Fibroblast of the aortic adventitia (primary cell): ENCODE measurements around the genes CDKN2C and EPS15.

DNA sequence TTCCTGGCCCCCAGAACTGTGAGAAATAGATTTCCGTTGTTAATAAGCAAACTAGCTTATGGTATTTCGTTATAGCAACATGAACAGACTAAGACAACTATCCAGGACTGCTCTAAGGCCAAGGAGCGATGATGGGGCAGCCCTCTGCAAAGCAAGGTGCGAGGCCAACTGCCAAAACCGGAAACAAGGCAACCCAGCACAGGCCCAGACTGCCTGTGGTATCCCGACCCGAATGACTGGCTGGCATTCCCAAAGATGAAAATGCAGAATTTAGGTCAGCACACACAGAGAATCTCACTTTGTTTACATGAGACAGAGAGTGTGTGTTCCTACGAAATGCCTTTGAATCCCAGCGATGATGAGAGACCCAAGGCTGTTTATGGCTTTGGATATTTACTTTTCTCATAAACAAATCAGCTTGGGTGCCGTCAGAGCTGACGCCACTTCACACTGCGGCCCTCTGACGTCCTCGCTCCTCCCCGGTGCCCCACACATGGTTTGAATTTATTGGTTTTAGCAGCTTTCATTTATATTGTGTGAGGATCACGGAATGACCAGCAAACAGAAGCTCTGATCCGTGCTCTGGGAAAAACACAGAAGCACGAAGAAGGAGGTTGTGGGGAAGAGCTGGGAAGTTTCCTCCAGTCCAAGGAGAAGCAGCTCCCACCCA is 18.8 kb downstream of the TRABD2B start:
- CAGE, long polyA plus RNA: no peak

DNA sequence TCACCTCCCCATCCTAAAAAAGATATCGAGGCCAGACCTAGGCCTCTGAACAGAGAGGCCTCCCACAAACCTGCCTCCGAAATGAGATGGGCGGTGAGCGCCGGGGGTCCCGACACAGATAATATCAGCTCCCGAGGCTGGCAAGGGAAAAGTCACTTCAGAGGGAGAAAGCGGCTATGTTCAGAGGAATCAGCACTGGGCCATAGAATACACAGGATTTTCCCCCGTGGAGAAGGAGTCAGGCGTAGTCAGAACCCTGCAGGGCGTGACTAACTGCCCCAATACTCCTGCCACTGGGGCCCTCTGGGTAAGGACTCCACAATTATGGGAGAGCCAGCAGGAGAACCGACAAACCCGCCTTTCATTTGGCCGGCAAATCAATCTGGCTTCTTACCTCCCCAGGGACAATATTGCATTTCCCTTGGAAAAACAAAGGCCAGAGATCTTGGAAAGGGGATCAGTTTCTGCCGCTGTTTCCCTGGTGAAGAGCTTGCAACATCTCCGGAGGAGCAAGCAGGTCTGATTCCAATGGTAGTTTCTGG is 4.6 kb downstream of the TRABD2B start:
- CAGE, long polyA plus RNA: no peak

DNA sequence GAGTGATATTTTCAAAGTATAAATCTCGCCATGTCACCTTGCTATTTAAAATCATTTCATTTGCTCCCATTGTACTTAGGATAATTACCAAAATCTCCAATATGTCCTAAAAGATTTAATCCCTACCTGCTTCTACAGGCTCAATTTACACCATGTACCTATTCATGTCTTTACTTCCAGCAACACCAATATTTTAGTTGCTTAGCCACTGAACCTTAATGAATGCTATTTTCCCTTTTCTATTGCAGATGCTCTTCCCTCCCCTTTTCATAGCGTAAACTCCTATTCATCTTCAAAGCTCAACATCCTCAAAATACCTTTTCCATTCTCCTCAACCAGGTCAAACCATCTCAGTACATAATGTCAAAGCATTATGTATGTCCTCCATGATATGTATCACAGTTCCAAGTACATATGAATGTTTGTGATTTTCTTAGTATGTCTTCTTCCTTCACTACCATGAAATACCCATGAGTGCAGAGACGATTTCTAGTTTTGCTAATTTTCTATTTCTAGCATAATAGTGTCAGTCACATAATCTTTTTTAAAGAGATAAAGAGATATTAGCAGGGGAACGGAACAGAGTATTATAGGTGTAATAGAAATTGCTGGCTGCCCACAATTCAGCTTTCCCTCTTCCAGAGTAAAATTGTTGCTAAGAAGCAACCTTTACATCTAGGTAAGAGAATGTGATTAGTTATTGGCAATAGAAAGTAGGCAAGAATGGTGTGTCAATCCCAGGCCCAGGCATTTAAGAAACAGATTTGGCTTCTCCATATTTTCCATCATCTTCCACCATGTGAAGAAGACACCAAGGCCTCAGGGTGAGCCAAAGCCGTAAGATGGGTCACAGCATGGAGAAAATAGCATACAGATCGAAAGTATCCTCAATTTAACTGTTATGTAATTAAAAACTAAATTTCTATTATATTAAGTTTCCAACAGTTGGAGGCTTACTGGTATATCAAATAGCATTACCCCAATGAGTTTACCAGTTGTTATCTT is 94.5 kb downstream of the SPATA6 start:
- CAGE, long polyA plus RNA: no peak

DNA sequence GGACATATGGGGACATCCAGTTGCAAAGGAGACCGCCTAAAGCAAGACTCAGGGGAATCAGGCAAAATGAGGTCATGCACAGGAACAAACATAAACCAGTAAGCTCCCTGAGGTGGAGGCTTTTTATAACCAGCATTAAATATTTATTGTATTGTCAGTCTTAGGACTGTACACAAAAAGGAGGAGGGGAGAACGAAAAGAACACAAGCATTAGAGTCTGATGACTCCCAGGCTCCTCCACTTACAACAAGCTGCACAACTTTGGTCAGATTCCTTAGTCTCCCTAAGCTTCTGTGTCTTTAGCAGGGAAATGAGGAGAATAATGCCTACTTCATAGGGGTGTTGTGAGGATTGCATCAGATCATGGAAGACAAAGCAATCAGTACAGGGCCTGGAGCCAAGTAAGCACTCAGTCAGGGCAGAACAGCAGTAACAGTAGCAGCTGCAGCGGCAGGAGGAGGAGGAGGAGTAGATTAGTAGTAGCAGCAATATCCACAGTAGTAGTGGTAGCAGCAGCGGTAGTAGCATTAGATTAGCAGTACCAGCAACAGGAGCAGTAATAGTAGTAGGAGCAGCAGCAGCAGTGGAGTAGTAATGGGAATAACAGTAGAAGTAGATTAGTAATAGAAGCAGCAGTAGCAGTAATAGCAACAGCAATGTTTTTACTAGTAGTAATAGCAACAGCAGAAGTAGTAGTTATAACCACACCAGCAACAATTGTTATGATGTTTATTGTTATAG is 54.2 kb upstream of the SPATA6 start:
- CAGE, long polyA plus RNA: no peak

DNA sequence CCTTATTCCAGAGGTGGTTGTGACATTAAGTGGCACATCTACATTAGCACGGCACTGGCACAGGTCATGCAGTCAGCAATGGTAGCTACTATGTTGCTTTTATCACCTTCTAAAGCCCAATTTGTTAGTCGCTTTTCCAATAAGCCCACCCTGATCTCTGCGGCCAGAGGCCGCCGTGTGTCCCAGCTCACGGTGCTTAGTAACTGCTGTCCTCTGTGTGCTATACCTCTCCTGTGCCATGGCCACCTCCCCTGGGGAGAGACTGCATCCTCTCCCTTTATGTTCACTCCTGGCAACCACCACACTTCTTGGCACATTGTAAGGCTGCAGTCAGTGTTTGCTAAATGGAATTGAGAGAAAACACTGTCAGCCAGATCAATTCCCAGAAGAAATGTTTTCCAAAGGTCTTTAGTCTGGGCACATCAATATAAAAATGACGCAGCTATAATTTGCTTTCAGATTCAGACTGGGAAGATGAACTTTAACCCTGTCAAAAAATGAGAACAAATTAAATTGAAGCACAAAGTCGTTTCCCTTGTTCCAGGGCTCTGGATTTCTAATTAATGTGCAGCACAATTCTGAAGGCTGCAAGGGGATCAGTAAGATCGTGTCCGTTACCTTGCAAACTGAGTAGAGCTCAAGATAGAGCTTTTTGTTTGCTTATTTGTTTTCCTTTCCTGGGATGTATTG is 96.8 kb downstream of the BEND5 start:
- CAGE, long polyA plus RNA: no peak

DNA sequence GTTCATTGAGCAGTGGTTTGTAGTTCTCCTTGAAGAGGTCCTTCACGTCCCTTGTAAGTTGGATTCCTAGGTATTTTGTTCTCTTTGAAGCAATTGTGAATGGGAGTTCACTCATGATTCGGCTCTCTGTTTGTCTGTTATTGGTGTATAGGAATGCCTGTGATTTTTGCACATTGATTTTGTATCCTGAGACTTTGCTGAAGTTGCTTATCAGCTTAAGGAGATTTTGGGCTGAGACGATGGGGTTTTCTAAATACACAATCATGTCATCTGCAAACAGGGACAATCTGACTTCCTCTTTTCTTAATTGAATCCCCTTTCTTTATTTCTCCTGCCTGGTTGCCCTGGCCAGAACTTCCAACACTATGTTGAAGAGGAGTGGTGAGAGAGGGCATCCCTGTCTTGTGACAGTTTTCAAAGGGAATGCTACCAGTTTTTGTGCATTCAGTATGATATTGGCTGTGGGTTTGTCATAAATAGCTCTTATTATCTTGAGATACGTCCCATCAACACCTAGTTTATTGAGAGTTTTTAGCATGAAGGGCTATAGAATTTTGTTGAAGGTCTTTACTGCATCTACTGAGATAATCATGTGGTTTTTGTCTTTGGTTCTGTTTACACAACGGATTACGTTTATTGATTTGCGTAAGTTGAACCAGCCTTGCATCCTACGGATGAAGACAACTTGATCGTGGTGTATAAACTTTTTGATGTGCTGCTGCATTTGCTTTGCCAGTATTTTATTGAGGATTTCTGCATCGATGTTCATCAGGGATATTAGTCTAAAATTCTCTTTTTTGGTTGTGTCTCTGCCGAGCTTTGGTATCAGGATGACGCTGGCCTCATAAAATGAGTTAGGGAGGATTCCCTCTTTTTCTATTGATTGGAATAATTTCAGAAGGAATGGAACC is 53.3 kb downstream of the FAF1 start:
- CAGE, long polyA plus RNA: no peak

GRCh38 chr1:50969895-50970335 is at the start of gene CDKN2C:
Gene CDKN2C, plus strand, starts transcription at chr1:50970245.
- CAGE, long polyA plus RNA: no peak

DNA sequence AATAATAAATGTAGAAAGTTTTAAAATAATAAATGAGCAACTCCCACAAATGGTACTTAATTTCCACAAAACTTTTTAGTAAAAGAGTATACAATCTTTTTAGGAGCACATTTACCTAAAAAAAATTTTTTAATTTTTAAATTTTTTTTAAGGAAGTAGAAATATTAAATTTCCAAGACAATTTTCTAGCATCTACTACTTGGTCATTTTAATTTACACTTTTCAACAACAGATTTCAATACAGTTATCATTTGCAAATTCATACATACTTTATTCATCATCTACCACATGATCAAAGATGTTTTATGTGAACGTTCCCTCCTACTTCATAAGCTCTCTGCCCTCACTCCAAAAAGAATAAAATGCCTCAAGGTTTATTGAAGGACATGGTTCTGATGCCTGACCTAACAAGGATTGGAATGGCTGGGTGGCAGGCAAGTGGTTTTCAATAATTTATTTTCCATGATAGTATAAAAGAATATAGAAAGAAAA is 5.3 kb downstream of the CDKN2C start:
- CAGE, long polyA plus RNA: no peak

GRCh38 chr1:51209818-51210298 is 26.2 kb upstream of the RNF11 start:
- CAGE, long polyA plus RNA: no peak

DNA sequence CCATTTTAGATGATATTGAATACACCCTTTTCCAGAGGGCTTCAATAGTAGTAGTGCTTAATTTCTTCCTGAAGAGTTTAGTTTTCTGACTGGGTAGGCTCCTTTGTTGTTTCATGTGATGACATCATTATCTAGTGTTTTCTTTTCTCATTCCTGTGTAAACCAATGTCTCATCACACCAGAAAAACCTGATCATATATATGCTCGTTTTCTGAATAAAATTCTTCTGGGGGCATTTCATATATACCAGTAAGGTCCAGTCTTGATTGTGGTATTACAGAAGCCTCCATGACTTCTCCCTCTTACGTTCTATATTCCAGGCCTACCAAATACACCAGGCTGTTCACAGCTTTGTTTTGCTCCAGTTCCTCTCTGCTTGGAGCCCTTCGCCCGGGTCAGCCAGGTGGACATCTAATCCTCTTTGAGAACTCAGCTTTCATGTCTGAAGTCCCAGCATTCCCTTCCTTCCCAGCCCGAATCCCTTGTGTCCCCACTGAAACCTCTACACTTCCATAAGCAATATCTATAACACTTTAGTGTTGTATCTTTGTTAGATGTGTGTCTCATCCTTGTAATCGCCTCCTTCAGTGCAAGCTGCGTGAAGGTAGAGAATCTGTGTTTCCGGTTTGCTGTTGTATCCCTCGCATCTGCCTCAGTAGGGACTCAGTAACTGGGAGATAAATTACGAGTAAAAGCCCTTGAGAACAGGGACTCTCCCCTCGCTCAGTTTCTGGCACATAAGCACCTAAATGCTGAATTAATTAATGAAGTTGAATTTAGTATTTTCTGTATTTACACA is 1.9 kb downstream of the RNF11 start:
- CAGE, long polyA plus RNA: no peak

DNA sequence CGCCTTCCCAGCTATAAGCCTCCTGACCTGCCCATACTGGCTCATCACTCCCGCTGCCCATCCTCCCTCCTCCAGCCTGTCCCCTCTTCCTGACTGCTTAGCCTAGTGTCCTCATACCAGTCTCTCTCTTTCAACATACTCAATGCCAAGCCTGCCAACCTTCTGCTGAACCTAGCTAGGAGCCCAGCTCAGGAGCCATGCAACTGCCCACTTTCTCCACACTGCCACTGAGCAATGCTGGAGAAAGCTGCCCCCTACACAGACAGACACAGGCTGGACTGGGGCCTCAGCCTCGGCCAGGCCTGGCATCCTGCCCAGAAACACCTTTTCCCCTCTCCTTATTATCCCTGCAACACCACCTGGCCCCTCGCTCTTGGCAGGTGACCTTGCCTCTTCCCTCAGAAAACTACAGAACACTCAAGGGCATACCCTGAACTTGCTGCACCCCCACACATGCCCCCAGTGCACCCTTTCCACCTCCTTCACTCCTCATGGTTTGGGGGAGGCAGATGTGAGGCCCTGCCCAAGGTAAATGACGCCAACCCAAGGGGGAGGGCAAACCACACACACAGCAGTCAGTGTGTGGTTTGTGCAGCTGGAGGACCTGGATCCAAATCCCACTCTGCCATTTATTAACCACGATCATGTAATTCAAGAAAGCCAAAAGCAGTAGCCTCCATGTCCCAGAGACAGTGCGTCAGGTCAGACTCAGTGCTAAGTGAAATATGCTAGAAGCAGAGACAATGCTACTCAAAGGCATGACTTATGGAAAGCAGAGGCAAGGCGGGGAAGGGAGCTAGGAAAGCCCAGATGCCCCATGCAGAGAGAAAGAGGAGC is 13.8 kb downstream of the TTC39A start:
- CAGE, long polyA plus RNA: no peak

DNA sequence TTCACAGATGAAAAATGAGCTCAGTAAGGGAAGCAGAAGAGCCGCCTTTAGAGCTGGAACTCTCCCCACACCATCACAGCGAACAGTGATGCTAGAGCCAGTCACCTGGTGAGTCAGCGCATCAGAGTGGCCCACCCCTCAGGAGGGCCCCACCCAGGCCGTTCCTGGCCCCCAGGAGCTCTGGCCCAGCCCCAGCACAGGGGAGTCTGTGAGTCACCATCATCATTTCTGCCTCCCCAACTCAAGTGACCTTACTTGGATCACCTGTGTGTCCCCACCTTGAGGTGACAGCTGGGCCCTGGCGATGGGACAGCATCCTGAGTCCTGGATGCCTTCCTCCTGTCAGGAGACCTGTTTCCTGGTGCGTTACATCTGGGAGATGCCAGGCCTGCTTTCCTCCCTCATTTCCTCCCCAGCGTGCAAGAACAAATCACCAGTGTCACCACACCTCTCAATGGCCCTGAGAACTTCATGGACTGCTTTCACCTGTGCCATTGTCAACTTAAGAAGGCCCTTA is 4.4 kb upstream of the TTC39A start:
- CAGE, long polyA plus RNA: no peak

DNA sequence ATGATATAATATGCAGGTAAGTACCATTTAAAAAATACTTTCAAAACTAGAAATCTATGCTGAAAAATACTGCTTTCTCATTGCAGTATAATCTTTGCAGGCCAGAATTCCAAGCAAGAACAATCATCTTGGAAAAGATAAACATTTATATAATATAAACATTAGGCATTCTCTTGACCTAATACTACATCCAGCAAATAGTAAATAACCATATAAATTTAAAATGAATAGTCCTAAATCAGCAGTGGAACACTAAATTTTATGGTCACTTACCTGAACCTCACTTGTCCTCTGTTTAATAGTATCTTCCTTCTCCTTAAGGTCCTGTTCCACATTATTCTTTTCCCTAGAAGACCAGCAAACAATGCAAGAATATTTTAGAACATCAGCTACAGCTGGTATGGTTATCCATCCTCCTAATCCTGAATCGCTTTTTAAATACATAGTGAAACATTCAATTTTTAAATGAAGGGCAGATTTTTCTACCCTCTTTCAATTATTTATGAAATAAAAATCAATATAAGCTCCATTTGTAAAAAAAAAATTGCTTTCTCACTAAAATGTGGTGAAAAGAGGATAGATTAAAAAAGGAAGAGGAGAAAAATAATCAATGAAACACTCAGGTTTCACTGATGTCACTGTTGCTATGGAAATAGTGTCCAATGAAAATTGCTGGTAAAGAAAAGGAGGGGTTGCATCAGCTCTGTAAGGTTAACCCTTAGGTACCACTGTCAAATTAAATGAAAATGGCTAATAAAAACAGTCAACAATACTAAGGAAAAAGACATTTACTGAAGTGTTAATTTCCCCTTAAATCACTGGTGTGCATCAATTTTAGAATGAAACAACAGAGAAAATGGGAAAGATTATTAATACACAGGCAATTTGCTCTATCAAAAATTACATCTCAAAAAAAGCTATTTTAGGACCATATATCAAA is 91.4 kb upstream of the TTC39A start:
- CAGE, long polyA plus RNA: no peak

DNA sequence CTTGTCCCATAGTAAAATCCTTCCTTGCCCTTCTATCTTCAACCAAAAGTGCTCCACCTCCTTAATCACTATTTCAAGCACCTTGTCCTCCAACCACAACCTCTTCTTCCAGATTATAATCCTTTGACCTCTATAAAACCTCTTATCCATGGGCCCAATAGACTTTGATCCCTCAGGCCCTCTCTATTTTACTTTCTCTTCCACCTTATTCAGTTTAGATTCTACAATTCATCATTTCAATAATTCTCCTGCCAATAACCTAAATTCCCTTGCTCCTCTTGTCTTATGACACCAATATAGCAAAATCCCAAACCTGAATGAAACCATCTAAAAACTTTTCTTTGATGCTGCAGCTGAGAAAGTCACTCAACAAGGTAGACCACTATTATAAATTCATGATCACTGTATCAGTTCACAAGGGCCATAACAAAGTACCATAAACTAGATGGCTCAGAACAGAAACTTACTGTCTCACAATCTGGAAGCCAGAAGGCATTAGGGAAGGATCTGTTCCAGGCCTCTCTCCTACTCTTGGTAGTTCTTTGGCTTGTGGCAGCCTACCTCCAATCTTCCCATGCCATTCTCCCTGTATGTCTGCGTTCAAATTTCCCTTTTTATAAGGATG is 24.8 kb downstream of the EPS15 start:
- CAGE, long polyA plus RNA: no peak

DNA sequence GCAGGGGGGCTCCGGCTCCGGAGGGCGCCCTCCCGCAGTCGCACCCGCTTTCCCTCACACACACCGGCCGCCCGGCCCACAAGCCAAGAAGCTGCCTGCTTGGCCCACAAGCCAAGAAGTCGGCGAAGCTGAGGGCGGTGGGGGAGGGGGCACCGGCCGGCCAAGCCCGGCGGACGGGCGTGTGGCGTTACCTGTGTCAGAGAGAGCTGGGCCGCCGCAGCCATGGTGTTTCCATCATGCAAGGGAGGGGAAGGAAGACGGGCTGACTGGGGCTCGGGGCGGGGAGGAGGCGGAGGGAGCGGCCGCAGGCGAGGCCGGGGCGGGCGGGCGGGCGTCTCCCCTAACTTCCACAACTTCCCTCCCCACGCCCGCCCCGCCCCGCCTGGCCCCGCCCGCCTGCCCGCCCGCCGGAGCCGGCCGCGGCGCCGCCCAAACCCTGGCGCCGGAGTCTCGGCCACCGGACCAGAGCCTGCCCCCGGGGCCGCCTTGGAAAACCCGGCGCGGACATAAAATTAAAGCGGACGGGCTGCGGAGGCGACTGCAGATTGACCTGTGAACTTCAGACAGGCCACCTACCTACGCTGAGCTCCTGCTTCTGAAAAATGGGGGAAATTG is at the start of gene EPS15:
EPS15 (minus strand) TSS at position 259 of the 615 bp plus-strand sequence.
- CAGE, long polyA plus RNA: no peak

- CAGE, long polyA plus RNA: no peak
Measured at GRCh38 chr1:51572226-51572779, 44.6 kb upstream of the OSBPL9 start.

DNA sequence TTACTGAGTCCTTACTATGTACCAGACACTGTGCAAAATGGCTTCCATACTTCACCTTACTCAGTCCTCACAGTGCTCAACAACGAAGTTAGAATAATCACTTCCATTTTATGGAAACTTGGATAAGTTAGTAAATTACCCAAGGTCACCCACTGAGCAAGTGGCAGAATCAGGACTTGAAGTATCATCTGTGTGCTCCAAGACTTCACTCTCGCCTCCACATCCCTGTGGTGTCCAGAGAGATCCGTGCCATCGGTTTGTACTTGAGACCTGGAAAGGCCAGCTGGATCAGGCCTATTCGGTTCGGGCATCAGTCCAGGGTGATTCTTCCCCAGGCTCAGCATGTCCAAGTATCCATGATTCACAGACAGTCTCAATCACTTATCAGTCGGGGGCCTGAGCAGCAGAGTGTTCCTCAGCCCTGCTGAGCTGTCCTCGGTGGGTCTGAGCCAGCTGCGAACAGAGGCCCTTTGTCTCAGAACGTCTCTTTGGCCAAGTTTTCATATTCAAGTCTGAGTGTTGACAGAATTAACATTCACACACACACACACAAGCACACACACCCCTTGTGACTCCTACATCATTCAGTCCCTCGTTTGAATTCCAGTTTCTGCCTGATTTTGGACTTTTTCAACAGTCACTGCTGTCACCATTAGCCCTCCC is 33.5 kb upstream of the OSBPL9 start:
- CAGE, long polyA plus RNA: no peak

GRCh38 chr1:51693094-51693800 is 76.4 kb downstream of the OSBPL9 start:
- CAGE, long polyA plus RNA: no peak

DNA sequence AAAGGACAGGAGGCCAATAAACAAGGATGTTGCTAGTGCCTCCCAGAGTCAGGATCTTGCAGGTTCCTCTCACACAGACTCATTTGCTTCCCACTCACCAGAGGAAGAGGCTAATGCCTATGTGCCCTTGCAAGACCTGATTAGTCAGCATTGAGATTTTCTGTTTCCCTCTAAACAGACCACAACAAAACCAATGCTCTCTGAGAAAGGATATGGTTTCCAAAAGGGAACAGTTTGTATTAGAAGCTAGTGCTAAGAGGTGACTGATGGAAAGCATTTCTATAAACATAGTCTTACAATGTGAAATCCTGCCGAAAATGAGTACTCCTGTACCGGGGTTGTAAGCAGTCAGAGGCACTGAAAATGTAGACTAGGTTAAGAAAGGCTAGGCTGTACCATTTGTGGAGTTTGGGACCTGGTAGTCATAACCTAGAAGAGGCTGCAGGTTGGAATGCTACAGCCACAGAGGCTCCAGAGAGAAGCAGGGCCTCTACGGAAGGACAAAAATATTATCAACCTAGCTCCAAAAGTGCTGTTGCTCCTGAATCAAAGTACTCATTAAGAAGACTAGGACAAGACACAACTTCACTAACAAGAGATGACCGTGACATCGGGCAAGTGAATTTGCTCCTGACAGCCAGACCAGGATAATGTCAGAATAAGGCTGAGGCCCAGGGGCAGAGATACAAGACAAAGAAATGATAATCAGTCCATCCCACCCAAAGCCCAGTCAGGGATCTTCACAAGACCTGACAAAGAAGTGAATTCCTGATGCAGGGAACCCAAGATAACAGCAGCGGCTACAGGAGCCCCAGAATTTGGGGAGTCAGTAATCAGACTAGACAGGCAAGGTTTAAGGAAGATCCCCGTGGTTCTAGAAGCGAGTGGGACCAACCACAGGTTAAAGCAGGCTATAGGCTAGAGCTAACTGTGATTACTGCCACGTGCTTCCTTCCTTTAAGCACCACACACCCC is 85.3 kb downstream of the NRDC start:
- CAGE, long polyA plus RNA: no peak

- CAGE, long polyA plus RNA: no peak
Measured at GRCh38 chr1:51969348-51969823, 21.1 kb downstream of the RAB3B start.